Airway epithelial cell (primary cell): ENCODE data around the gene COPS7A.

- RAMPAGE, long total RNA: no peak
Measured at GRCh38 chr12:6551432-6552615, 4.0 kb downstream of the IFFO1 start.

GRCh38 chr12:6569748-6570594 lies 1.9 kb upstream of the NOP2 start:
- RAMPAGE, long total RNA: no peak

- RAMPAGE, long total RNA: no peak
Measured at GRCh38 chr12:6604094-6605077, 2.8 kb downstream of the CHD4 start.

DNA sequence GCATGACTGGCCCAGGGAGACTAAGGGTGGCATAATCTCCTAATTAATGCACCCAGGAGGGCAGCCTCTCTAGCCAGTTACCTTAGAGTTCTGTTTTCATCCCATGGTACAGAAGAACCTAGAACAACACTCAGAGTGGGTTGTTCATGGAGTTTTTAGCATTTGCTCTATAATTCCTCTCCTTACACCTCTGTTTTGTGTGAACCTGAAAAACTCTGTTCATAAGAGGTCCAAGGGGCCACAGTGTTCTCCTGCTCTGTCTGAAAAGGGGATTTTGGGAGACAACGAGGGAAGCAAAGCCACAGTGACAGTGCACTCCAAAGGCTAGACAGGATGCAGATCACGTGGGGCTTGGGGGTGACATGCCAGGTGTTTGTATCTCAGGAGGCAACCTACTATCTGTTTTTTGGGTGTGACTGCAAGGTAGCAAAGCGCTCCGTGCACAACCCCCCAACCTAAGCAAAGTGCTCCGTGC lies 5.0 kb upstream of the CHD4 start:
- RAMPAGE, long total RNA: no peak

- RAMPAGE, long total RNA: no peak
Measured at GRCh38 chr12:6618552-6619017, 11.4 kb upstream of the CHD4 start.

GRCh38 chr12:6638828-6640008 lies 3.5 kb upstream of the LPAR5 start:
- RAMPAGE, long total RNA: no peak

DNA sequence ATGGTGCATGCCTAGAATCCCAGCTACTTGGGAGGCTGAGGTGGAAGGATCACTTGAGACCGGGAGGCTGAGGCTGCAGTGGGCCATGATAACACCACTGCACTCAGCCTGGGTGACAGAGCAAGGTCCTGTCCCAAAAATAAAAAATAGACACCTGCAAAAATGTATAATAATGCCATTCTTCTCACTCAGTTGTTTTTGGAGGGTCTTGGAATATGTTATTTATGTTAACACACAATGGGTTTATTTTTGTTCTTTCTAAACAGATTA lies 7.3 kb upstream of the ING4 start:
- RAMPAGE, long total RNA: no peak

DNA sequence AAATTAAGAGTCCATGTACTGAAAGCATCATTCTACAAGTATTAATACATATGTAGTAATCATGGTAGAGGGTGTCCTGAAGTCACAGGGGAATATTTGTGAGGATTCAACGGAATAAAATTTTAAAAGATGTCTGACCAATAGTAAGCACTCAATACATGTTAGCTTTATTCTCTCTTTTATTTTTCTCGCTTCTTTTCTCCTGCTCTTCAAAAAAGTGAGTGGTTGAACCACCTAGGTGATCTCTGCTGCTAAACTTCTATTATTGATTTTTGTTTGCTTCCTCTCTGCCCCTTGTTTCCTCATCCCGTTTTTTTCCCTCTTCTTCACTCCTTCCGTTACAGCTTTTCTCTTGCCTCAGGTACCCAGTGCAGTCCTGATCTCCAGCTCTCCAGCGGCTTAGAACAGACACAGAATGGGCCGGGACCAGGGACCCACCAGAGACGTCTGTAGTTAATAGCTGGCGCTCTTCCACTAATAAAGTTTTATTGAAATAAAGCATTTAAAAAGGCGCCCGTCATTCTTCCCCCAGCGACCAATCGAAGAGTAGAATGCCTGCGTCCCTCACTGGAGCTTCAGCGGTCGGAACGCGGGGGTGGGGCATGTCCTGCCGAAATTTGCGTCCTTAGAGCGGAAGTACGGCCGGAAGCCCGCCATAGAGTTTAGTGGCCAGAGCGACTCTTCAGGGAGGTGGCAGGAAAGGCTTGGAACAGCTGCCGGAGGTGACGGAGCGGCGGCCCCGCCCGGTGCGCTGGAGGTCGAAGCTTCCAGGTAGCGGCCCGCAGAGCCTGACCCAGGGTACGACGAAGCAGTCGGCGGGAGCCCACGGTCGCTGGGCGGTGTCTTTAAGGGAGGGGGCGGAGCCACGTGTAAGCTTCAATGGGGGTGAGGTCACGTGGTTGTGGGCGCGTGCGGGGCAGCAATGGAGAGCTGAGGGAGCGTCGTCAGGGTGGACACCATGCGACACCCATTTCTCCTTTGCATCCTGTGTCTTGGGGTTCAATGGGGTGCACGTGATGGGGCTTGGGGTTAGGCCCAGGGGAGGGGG lies at the start of gene COPS7A:
Gene COPS7A, plus strand, starts transcription at position 665 of the 1,048 bp plus-strand sequence.
- RAMPAGE, long total RNA: start-site peak on the plus strand centred at position 755 of the sequence, 74 bp wide, 125 and 20 reads in 2 replicates

- RAMPAGE, long total RNA: no peak
Measured at GRCh38 chr12:6833214-6834266, 5.3 kb downstream of the P3H3 start.

GRCh38 chr12:6900740-6901207 lies 3.8 kb upstream of the LRRC23 start:
- RAMPAGE, long total RNA: no peak

GRCh38 chr12:6927171-6927929 lies 409 bp upstream of the ATN1 start:
- RAMPAGE, long total RNA: no peak

DNA sequence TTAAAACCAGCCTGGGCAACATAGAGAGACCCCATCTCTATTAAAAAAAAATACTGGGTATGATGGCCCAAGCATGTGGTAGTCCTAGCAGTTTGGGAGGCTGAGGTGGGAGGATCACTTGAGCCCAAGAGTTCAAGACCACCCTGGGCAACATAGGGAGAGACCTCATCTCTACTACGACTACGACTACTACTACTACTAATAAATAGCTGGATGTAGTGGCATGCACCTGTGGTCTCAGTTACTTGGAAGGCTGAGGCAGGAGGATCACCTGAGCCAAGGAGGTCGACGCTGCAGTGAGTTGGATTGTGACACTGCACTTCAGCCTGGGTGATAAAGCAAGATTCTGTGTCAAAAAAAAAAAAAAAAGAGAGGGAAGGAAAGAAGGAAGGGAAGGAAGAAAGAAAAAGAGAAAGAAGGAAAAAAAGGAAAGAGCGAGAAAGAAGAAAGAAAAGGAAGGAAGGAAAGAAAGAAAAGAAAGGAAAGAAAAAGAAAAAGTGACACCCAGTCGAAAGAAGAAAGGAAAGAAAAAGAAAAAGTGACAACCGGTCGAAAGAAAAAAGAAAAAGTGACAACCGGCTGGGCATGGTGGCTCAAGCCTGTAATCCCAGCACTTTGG lies 3.0 kb upstream of the PTPN6 start:
- RAMPAGE, long total RNA: no peak

GRCh38 chr12:6959855-6960617 lies 8.9 kb downstream of the PTPN6 start:
- RAMPAGE, long total RNA: no peak

- RAMPAGE, long total RNA: no peak
Measured at GRCh38 chr12:6970997-6971290, 231 bp downstream of the EMG1 start.

- RAMPAGE, long total RNA: no peak
Measured at GRCh38 chr12:7068317-7069048, 8.0 kb downstream of the C1S start.

- RAMPAGE, long total RNA: no peak
Measured at GRCh38 chr12:7125009-7126234, 3.3 kb downstream of the RBP5 start.

DNA sequence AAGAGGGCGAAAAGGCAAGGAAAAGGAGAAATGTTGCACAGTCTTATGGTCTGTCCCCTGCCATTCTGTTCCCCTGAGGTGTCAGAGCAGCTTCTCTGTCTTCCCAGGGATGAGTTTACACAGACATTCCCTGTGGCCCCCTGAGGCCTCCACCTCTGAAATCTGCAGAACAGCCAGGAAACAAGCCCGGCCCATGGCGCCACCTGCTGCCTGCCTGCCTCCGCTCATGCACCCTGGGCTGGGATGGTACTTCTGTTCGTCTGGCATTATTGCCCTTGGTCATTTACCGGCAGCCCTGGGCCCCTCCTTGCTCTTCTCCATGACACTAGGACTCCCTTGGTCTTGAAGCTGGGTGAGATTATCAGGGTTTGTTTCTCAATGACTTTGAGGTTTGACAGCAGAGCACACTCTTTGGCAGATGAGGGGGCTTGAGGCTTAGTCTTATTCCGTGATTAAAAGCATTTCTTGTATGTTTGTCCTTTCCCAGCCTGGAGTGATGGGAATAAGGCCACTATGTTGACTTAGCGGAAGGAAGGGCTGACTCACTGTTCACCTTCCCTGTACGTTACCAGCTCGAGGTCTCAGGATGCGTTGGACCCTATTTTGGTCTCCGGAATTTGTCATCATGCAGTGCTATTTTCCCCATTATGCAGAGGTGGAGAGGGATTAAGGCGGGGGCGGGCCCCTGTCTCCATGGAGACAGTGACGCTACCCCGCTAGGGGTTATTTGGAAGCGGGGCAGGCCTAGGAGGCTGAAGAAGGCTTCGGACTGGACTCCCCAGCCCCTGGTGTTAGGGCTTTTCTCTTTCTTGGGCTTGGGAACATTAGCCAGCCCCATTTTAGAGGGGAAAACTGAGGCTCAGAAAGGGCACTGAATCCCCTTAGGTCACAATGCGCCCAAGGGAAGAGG lies 772 bp upstream of the PEX5 start:
- RAMPAGE, long total RNA: no peak

DNA sequence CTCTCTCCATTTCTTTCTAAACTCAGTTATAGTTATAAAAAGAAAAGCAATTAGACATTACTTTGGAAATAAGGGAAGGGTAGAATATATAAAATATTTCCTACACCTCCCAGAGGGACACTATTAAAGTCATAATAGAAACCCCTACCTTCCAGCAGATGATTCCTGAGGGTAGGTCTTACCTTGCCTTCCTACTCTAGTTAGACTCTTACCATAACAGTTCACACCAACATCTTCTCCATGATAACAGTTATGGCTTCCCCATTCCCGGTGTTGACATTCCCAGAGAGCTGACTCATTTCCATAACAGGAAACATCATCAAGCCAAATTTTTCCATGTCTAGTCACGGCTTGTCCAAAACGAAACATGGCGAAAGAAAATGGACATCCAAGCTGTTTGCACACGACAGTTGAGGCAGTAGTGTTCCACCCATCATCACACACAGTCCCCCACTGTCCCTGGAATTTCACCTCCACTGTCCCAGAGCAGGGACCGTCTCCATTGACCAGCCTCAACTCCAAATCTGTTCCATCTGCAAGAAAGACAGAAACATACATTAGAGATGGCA lies 10.7 kb downstream of the CD163L1 start:
- RAMPAGE, long total RNA: no peak

GRCh38 chr12:7637899-7638523 lies 27.7 kb downstream of the APOBEC1 start:
- RAMPAGE, long total RNA: no peak

DNA sequence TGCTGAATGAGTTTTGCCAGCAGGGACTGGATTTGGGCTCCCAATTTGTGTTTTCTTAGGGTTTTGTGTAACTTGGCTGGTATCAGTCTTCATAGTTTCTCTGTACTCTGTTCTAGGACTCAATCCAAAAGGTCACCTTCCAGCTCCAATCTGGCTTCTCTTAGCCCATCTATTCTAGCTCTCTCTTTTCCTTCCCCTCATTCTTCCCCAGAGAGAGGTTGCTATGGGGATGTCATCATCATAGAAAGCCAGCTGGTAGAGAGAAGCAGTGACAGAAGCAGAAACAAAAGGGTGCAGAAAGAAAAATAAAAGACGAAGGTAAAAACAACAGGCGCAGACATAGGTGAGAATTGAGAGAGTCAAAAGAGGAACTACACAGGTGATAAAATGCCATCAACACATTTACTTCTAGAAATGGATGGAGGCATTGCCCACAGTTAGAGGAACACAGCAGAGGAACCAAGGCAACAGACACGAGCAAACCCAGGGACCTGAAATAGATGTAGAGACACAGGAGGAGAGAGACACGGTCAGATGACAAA lies 25.1 kb downstream of the SLC2A14 start:
- RAMPAGE, long total RNA: no peak